Bronchial lymph node (tissue), 1 donor: ENCODE results near the gene OLFM1.

- PRO-cap = unidirectional peak, minus-strand start at chr9:133960609
Measured at GRCh38 chr9:133960250-133961150, 31.6 kb downstream of the VAV2 start.

DNA sequence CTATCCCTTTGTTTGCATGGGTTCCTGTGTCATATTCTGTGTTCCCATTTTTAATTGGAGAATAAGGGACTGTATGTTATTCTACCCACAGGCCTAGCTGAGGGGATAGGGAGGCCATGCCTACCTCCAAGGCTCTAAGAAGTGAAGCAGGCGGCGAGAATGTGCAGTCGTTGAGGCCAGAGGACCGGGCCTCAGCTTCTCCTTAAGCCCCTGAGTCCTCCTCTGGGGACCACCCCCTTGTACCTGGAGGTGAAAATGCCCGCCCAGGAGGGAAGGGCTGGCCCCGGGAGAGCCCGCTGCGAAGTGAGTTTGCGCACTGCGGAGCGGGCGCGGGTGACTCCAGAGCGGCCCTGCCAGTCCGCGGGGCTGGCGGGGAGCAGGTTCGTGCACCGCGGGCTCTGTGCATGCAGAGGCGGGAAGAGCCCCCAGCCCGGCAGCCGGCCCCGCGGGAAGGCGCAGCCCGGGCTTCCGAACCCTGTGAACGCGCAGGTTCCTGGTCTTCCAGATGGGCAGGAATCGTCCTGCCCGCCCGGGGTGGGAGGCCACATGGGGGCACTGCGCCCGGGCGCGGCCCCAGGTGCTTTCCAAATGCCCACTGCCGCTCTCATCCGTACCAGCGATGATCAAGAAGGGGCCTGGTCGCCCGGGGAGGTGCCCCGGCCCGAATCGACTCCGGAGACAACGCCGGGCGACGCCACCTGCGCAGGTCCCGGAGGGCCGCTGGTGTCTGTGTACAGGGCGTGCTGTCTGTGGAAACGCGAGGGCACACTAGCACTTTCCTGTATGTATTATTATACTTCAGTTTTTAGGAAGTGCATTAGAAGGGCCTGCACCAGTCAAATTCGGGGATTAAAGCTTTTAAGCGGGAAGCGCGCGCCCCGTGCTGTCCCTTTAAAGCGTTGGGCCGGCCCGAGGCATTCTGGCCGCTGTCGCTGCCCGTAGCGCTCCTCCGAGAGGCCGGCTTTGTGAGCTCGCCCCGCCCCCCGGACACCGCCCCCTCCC, 519 bp upstream of the WDR5 start:
- PRO-cap = unidirectional peak, plus-strand start at position 342 of the sequence; unidirectional peak, plus-strand start at position 504 of the sequence; bidirectional peak, plus-strand start at position 611 of the sequence, minus-strand start at position 597 of the sequence; unidirectional peak, minus-strand start at position 674 of the sequence; bidirectional peak, plus-strand start outside the sequence, minus-strand start at position 921 of the sequence

- PRO-cap = no peak
Measured at GRCh38 chr9:134149195-134149753, 13.4 kb downstream of the WDR5 start.

GRCh38 chr9:134169108-134169487, 33.2 kb downstream of the WDR5 start:
- PRO-cap = no peak

DNA sequence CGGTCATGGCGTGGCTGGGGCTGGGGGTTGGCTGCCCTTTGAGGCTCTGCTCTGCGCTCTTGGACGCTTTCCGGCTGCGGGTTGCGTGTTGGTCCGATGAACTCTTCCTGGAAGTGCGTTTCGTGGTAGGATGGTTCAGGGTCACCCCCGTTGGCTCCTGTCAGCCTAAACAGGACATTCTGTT, 50.5 kb downstream of the WDR5 start:
- PRO-cap = no peak

- PRO-cap = no peak
Measured at GRCh38 chr9:134206096-134206625, 70.3 kb downstream of the WDR5 start.

GRCh38 chr9:134221171-134221698, 85.4 kb downstream of the WDR5 start:
- PRO-cap = no peak

- PRO-cap = no peak
Measured at GRCh38 chr9:134286583-134287057, 39.6 kb upstream of the RXRA start.

DNA sequence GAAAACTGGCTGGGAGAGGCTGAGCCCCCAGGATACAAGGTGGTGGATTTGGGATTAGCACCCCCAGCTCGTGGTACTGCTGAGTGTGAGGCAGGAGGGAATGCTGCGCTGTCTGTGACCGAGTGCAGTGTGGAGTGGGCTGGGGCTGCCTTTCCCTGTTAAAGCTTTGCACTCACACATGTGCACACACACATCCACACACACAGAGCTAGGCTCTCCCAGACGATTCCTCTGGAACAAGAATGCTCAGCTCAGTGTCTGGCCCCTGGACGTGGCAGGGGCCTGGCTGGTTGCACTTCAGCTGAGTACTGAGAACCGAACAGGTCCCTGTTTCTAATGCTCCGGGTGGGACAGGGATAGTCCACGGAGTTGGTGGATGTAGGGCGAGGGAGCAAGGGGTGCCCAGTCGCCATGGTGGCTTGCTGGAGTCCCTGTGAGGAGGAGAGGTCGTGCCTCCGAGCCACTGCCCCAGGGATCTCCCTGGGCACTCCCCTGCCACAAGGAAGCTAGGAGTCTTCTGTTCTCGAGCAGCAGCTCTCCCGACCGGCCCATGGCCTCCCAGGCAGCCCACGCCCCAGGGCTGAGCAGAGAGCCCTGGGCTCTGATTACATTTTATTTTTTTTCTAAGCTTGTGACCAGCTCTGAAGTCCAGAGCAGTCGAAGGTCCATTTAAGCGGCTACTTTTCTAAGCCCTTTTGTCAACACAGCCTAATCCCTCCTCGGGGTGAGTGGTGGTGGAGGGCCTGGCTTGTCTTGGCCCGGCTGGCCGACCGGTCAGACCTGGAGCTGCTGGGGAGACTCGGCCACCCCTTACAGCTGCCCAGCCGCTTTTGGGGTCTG, 1.9 kb downstream of the RXRA start:
- PRO-cap = no peak

- PRO-cap = no peak
Measured at GRCh38 chr9:134357560-134358458, 31.6 kb downstream of the RXRA start.

DNA sequence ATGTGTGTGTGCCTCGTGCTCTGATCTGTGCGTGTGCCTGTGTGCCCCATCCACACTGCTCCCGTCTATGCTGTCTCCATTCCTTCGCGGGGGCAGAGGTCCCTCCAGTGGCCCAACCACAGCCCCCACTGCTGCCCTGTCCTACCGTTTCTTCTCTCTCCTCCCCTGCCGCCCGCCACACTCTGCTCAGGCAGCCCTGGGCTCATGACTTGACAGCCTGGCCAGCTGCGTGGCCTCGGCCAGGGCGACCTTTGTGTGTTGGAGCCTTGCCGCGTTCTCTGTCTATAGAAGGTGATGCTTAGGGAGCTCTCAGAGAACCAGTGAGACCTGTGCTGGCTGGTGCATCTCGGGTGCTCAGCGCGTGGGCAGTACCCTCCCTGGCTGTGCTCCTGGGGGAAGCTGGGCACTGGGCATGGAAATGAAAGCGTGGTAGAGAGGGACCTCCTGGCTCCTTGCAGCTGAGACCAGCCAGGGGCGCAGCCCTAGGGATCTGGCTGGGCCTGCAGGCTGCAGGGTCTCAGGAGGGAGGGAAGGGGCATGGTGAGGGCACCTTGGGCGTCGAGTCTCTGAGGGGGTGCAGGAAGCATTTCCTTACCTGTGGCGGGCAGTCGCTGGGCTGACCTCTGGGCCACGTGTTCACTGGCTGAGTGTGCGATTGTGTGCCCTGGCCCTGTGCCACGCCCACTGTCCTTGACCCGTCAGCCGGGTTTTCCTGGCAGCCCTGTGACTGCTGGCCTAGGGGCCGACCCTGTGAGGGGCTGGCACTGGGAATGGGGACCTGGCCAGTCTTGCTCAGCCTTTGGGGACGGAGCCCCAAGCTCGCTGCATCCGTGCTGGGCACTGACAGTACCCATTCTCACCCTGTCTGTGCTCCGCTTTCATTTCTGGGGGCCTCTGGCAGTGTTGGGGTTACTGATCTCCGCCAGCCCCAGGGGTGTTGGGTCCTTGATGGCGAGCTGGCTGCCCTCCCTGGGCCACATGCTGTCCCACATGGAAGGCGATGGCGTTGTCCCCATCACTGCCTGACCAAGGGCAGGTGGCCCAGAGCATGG, 50.4 kb downstream of the RXRA start:
- PRO-cap = no peak

GRCh38 chr9:134407056-134407722, 80.9 kb downstream of the RXRA start:
- PRO-cap = bidirectional peak, plus-strand start at chr9:134407375, minus-strand start at chr9:134407170; bidirectional peak, plus-strand start at chr9:134407526, minus-strand start at chr9:134407418

DNA sequence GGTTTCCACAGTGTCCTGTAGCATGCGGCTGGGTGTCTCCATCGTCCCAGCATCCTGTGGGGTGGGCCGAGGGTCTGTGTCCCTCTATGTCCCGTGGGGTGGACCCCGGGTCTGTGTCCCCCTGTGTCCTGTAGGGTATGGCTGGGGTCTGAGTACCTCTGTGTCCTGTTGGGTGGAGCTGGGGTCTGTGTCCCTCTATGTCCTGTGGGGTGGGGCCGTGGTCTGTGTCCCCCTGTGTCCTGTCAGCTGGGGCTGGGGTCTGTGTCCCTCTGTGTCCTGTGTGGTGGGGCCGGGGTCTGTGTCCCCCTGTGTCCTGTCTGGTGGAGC, 130.7 kb downstream of the RXRA start:
- PRO-cap = no peak

DNA sequence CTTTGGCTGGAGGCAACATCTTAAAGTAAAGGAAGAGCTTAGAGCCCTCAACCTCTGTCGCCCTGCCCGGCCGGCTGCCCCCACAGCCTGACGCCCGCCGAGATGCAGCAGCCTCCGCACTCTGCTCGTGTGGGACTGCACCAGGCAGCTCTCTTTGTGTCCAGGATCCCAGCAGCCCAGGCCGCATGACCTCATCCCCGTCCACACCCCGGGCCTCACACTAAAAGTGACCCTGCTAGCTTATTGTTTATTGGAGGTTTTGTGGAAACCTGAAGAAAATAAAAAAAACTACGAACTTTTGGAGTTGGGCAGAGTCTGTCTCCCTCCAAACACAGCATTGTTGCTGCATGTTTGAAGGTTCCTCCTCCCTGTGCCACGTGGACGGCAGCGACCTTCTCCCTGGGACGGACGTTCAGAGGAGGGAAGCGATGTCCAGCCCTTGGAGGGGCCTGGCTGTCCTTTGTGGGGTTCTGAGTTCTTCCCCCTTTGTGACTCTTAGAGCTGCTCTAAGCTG, 103.6 kb upstream of the COL5A1 start:
- PRO-cap = no peak

DNA sequence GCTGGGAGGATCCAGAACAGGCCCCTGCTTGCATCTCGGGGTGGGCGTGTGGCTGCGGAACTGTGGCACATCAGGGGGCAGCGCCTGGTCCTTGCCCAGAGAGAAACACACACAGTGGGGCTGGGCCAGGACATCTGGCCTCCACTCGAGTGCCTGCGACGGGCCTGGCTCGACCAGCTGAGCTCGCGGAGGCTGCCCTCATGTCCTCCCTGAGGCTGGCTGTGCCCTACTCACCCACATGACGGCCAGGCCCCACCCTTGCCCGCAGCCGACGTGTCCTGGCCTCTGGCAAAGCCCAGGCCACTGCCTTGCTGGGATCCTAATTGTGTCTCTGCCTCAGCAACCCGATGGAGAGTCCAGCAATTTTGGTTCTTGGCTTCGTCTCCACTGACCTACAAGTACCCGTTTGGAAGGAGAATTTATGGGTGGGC, 21.3 kb upstream of the COL5A1 start:
- PRO-cap = no peak

- PRO-cap = no peak
Measured at GRCh38 chr9:134643254-134643787, 1.7 kb downstream of the COL5A1 start.

DNA sequence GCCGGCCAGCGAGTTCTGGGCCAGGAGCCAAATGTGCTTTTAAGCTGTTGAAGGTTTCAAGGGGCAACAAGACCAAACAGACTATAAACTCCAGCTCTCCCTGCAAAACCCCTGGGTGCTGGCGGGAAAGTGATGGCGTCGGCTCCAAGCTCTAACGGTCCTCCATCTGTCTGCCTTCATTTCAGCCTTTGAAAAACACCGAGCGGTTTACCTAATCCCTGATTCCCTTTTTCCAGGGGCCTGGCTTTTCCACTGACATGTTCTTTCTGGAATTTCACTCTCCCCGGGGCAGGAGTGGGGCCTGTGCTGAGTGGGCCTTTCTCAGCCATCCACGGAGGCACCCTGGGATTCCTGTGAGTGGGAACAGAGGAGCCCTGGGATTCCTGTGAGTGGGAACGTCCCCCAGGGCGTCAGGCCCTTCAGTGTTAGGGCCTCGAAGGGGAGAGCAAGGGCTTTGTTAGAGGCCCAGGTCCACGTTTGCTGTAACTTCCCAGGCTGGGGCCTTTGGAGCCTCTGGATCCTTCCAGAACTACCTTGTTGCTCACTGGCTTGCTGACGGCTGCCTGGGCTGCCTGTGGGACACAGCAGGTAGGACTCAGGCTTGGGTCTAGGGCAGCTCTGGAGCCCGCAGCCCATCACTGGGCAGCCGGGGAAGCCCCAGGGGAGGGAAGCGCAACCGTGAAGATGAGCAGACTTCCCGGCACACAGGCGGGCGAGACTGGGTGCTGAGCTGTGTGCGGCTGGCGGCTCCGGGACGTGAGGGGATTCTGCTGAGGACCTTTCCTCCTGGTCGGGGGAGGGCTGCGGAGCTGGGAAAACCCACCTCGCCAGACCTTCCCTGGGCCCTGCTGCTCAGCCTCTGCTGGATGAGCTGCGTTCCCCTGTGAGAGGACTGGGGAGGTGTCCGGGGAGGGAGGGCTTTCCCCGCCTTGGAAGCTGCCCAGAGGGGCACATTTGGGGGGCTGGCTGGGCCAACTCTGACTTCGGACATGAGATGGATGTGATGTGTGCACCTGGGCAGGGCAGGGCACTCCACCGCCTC, 65.9 kb downstream of the COL5A1 start:
- PRO-cap = no peak

DNA sequence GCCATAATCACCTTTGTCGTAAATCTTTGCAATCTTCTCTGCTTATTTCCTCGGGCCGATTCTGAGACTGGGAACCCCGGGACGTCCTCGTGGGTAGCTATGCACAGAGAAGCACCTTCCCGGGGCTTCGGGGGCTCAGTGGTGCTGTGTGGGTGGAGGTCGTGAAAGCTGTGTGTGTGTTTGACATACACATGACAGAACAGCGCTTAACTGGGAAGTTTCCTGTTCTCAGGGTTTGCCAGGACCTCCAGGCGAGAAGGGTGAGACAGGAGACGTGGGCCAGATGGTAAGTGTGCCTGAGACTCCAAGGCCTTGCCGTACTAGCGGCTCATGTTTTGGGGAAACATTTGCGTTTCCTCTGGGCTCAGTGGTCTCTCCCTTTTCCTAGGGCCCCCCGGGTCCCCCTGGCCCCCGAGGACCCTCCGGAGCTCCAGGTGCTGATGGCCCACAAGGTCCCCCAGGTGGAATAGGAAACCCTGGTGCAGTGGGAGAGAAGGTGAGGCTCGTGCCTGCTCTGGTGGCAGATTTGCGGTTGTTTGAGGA, 68.3 kb upstream of the FCN2 start:
- PRO-cap = no peak

DNA sequence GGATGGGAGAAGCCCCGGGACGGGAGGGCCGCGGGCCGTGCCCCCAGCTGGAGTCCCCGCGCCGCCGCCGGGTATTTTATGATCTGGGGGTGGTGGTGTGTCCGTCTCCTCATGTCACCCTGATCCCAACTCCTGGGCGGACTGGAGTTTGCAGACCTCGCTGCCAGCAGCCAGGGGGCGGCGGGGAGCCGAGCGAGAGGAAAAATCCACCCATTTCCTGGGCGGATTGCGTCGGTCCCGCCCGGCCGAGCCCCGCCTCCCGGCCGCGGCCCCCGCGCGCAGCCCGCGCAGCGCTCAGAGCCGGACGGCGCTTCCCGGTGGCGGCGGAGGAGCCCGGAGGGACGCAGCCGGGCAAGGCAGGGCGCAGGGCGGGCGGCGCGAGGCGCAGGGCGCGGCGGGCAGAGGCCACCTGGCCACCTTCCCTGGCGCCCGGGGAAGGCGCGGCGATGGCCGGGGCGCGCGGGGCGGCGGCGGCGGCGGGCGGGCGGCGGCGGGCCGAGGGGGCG, at the start of gene OLFM1:
Gene OLFM1 (plus strand): TSS at position 297 of the 506 bp plus-strand sequence.
- PRO-cap = bidirectional peak, plus-strand start at position 317 of the sequence, minus-strand start at position 121 of the sequence

GRCh38 chr9:135087878-135088523, 533 bp downstream of the OLFM1 start:
- PRO-cap = unidirectional peak, minus-strand start at chr9:135088113; unidirectional peak, minus-strand start at chr9:135088190